Urinary bladder (tissue), 3 donors: ENCODE measurements around the gene ELOVL2.

DNA sequence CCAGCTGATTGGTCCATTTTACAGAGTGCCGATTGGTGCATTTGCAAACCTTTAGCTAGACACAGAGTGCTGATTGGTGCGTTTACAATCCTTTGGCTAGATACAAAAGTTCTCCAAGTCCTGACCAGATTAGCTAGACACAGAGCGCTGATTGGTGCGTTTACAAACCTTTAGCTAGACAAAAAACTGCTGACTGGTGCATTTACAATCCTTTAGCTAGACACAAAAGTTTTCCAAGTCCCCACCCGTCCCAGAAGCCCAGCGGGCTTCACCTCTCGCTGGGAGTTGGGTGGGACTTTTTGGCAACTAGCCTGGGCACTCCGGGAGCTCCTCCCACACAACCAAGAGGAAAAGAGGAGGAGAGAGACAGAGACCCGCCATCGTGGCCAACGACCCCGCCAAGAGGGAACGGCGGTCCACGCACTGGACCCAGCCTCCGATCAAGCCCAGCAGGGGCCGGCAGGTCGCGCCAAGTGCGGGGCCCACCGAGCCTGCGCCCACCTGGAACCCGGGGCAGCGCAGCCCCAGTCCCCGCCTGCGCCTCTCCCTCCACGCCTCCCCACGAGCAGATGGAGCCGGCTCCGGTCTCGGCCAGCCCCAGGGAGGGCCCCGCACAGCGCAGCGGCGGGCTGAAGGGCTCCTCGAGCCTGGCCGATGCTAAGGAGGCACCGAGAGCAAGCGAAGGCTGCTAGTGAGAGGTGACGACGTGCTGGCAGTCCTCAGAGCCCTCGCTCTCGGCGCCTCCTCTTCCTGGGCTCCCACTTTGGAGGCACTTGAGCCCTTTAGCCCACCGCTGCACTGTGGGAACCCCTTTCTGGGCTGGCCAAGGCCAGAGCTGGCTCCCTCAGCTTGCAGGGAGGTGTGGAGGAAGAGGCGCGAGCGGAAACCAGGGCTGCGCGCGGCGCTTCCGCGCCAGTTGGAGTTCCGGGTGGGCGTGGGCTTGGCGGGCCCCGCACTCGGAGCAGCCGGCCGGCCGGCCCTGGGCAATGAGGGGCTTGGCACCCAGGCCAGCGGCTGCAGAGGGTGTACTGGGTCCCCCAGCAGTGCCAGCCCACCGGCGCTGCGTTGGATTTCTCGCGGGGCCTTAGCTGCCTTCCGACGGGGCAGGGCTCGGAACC is 2.8 kb upstream of the TMEM14C start:
- PRO-cap = unidirectional peak, plus-strand start at position 344 of the sequence
- RAMPAGE, long total RNA = no peak

DNA sequence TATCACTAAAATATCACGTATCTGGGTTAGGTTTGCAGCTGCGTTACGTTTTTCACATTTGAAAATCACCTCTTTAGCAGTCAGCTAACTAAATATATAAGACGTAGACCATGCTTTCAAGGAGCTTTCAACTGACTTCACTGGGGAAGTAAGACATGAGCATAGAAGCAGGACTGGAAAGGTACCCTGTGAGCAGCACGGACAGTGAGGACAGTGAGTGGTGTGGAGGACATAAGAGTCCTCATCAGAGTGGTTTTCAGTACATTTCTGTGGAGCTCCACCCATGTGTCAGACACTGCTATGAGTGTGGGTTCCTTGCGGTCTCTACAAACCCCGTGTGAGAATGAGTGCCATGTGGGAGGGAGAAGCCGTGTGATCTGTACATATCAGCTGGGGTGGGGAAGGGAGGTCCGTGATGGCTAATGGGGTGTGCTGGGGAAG is 4.1 kb downstream of the TMEM14B start:
- PRO-cap = no peak
- RAMPAGE, long total RNA = no peak

DNA sequence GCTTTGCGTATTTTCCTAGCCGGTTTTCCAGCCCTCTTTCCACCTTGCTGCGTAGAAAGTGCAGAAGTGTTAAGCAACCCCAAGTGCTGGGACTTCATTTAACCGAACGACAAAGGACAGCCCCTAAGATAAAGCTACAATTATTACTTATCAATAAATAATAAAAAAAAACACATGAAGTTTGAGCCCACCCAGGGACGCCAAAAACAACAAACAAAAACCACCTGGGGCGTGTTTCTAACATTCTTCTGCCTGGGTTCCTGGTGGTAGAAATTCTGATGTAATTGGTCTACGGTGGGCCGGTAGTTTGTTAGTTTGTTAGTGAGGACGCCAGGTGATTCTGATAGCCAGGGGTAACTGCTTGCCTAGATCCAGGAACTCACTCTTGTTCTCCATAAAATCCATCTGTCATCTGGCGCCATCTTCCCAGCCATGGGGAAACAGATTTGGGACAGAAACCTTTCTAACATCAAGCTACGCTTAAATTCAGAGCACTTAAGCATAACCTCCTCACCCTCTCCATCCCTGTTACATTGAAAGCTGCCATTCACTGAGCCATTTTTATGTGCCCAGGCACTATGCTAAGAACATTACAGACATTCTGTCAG is 671 bp downstream of the SYCP2L start:
- PRO-cap = no peak
- RAMPAGE, long total RNA = no peak

DNA sequence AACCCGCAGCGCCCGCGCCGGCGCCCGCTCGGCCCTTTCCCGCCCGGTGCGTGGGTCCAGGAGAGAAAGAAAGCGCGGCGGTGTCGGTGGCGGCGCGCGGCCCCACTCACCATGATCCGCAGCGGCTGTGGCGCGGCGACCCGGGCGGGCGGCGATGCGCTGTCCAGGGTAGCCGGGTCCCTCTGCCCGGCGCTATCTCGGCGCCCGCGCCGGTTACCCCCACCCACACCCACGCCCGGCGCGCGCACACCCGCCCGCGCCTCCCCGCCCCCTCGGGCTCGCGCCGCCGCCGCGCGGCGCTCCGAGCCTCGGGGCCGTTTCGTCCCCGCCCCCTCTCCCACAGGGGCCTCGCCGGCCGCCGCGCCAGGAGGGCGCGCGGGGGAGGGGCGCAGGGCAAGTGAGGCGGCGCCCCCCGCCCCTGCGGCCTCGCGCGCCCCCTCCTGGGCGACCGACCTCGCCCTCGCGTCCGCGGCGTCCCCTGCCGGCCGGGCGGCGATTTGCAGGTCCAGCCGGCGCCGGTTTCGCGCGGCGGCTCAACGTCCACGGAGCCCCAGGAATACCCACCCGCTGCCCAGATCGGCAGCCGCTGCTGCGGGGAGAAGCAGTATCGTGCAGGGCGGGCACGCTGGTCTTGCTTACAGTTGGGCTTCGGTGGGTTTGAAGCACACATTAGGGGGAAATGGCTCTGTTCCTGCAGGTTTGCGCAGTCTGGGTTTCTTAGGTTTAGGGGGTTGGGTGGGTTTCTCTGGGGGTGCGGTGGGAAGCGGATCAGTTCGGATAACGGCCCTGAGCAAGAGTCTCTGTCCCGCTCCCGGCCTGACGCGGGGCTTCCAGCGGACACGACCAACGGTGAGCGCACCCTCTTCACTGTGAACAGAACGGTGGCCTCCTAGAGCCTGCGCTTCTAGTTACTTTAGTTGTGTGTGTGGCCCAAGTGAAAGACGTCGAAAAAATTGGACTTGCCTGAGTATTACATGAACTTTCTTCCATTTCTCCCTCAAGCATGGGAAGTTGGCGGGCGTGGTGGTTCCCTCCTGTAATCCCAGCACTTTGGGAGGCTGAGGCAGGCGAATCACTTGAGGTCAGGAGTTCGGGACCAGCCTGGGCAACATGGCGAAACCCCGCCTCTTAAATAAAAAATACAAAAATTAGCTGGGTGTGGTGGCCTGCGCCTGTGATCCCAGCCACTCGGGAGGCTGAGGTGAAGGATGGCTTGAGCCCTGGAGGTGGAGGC is at the start of gene ELOVL2:
Gene ELOVL2 (minus strand): TSS at position 188 of the 1,234 bp plus-strand sequence.
- PRO-cap = no peak
- RAMPAGE, long total RNA = no peak

DNA sequence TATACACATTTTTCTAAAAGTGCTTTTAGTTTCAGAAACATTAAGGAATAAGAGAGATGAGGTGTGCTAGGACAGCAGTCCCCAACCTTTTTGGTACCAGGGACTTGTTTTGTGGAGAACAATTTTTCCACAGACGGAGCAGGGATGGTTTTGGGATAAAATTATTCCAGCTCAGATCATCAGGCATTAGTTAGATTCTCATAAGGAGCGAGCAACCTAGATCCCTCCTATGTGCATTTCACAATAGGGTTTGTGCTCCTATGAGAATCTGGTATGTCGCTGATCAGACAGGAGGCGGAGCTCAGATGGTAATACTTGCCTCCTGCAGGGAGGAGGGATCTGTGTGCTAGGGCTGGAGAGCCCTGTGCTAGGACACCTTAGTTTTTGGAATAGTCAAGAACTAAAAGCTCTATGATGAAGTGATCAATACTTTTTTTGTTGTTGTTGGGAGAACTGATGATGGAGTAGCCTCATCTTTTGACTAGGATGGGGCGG is 2.5 kb downstream of the SMIM13 start:
- PRO-cap = no peak
- RAMPAGE, long total RNA = no peak

- PRO-cap = no peak
- RAMPAGE, long total RNA = no peak
Observed at GRCh38 chr6:11214204-11215370, 17.9 kb downstream of the NEDD9 start.

DNA sequence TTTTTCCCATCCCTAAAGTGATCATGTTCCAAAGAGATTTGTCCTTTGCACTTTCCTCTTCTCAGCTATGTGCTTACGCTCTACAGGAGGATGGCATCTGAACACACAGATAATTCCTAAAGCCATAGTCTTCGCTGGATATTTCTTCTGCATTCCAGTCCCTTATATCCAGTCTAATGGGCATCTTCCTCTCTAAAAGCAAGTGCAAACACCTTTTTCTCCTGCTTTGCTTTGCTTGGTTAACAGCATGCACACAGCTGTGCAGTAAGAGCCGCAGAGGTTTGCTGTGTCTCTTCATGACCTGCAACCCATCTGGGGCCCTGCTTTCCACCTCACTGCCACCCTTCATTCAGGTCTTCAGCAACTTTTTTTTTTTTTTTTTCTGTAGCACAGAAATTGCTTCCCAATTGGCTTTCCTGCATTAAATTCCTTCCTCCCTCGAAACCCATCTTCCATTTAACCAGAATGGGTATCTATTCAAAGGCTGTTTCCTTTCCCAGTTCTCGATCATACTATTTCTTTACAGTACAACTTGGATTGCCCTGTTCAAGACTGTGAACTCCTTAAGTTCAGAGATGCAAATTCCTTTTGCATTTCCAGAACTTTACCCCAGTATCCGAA is 14.4 kb downstream of the NEDD9 start:
- PRO-cap = no peak
- RAMPAGE, long total RNA = no peak

DNA sequence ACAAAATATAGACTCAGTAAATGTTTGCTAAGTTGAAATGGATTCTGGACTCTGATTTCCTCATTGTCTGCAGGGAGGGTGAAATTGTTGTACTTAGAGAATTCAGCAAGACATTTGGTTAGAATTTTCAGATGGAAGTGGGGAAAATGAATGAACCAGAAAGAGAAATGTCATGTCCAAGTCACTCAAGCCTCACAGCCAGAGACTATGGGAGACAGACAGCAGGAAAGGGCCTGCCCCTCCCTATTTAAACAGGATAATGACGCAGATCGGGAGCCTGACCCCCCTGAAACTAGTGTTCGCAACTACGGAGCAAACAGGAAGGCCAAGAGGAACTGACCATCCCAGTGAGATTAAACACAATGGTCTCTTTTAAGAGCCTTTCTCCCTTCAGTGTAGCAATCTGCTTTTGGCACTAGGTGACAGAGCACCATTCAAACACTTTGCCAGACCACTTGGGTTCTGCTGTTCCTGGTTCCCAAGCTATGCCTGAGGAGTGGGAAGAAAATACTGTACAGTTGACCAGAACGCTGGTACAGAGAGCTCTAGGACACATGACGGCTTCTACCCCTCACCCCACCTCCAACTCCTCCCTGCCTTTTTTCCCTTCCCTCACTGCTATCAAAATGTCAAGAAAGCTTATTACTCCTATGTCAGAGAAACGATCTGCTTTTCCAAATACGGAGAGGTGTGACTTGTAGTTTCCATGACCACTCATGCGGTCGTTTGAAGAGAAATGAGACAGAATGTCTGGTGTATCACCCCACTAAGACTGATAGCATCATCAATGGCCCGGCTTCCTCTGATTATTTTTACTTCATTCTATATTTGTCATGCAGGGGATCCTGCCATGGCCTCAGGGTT is 13.6 kb downstream of the NEDD9 start:
- PRO-cap = bidirectional peak, plus-strand start at position 319 of the sequence, minus-strand start at position 195 of the sequence
- RAMPAGE, long total RNA = no peak

DNA sequence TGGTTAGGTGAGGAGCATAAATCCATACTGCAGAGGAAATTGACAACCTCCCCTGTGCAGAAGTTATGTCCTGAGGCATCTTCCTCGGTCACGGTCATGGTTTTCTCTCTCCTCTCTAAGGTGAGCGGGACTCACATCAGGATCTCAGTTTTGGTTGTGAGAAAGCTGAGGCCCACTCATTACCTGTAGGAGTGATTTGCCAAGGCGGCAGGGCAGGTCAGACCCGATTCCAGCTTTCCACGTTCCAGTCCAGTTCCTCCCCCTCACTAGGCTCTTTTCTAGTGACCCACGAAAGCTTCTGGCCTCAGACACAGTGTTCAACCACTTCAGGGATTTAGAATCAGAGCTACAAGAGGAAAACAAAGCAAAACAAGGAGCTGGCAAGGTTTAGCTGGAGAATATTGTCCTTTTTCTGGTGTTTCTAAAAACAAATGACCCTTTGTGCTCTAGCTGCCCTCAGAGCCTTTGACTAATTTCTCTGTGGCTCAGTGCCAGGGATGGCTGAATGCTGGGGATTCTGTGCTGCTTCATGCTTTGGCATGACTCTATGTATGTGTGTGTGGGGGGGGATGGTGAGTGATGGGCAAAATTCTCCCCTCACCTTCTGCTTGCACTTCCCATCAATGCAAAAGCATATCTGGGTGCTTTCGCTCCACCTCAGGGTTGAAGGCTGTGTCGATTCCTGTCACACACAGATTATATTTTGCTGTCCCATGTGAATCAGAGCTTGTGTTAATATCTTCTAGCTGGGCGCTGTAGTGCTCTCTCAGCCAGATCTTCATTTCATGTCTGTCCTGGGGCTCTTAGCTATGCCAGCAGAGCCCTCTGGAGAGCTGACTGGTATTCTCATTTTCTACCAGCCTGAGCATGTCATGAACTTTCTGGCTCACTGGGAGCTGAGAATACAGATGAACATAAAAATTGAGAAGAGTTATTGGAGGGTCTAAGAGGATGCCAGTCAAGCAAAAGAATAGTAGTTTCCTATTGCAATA is 19.2 kb upstream of the NEDD9 start:
- PRO-cap = unidirectional peak, minus-strand start at position 280 of the sequence
- RAMPAGE, long total RNA = no peak

GRCh38 chr6:11273455-11273879 is 41.0 kb upstream of the NEDD9 start:
- PRO-cap = no peak
- RAMPAGE, long total RNA = no peak

- PRO-cap = no peak
- RAMPAGE, long total RNA = no peak
Observed at GRCh38 chr6:11282647-11283202, 50.3 kb upstream of the NEDD9 start.

- PRO-cap = no peak
- RAMPAGE, long total RNA = no peak
Observed at GRCh38 chr6:11283524-11284169, 51.2 kb upstream of the NEDD9 start.

- PRO-cap = unidirectional peak, minus-strand start at chr6:11382314
- RAMPAGE, long total RNA = start-site peak on the minus strand at chr6:11382242-11382358, 54 and 90 reads in 2 replicates
Observed at GRCh38 chr6:11382098-11382880, 149.8 kb upstream of the NEDD9 start.

DNA sequence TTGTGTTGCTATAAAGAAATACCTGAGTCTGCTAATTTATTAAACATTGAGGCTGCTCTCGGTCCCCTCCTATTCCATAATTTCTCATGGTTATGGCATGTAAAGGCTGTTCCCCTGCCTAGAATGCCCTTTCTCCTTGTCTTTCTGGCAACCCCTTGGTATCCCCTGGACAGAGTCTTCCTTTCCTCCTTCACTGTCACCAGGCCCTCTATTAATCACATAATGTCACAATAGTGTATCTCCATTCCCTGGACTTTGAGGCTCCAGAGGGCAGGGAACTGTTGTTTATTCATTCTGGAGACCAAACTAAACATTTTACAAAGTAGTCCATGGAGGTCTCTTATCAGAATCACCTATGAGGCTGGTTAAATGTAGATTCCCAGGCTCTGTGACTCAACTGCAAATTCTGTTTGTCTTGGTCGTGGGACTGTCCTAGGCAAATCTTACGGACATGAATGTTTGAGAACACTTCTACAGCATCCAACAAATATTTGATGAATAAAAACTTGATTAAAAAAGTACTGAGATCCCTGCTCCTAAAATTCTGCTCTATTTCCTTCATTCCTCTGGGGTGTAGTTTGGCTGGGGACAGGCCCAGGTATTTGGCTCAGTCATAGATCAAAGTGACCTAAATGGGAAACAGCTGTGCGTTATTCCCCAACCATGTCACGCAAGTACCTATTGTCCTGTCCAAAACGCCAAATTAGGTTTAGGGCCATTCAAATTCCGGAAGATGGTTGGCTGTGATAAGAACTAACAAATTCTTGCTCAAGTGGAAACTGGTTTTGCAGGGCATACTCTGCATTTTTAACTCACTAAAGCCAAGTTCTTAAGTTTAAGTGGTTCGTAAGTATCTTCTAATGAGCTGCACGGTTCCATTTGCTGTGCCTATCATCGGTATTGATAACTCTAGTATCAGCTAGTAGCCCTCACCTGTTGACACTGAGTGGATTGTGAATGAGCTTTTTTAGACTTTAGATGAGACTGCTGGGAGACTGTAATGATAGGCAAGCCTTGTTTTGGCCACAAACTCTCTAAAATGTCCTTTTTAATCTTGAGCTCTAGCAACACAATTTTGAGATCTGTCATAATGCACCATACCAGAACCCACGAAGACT is 147.7 kb upstream of the TMEM170B start:
- PRO-cap = bidirectional peak, plus-strand start at position 775 of the sequence, minus-strand start at position 546 of the sequence
- RAMPAGE, long total RNA = no peak

GRCh38 chr6:11473031-11473795 is 64.3 kb upstream of the TMEM170B start:
- PRO-cap = no peak
- RAMPAGE, long total RNA = no peak

DNA sequence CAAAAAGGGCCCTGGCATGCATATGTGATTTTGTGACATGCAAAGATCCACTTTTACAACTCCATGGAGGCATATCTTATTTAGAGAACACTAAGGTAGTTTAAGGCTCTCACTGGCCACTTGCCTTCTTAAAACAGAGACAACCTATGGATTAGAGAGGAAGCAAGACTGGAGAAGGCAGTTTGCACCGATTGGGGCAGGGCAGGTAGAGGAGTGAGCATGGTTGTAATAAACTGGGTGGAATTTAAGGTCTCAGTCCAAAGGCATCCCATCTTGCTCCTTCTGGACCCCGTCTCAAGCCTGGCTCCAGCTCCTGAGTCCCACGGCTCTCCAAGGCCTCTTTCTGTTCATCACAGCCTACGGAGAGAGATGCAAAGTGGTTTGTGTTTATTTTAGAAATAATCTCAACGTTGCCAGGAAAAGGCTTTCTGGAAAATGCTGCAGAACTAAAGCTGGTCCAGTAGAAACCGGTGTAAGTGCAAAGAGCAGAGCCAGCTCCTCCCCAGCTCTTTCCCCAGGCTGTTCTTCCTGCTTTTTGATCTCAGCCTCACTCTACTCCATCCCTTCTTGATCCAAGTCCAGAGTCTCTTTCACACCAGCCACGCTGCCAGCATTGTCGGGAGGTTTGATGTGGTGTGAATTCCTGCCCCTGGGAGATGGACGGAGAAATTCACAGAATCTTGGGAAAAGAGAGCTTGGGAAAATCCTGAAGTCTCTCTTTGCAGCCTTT is 69.7 kb downstream of the TMEM170B start:
- PRO-cap = no peak
- RAMPAGE, long total RNA = no peak

DNA sequence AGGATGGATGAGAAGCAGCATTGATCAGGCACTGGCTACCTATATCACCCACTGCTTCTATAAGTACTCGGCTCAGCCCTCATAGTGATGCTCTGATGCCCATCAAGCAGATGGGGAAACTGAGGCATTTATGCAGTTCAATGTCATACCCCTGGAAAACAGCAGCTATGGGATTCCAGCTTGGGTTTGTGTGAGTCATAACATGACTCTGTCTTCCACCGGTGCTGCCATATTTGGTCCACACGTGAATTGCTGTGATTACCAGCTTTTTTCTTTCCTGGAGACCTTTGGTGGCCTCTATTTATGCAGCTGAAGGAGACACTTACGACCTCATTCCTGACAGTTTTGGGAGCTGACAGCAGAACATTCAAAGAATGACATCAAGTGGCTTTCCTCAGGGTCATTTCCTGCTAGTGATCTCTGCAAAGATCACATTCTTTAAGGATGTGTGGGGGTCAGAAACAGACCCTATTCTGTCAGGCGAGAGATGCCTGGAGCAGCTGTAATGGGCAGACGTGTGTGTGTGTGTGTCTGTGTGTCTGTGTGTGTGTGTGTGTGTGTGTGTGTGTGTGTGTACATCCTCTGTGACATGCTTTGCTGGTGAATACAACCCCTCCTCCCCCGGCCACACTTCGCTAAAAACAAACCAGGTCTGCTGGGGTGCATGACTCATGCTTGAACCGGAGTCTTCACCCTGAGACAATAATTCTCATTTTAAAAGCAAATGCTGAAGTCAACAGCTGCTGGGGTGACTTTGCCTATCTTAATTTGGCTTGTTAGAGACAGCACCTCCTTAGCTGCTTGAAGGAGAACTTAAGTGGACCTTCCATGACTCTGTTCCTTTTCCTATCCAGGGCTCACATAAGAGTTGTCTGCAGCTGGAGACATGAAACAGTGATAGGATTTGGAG is 115.6 kb downstream of the TMEM170B start:
- PRO-cap = no peak
- RAMPAGE, long total RNA = no peak

DNA sequence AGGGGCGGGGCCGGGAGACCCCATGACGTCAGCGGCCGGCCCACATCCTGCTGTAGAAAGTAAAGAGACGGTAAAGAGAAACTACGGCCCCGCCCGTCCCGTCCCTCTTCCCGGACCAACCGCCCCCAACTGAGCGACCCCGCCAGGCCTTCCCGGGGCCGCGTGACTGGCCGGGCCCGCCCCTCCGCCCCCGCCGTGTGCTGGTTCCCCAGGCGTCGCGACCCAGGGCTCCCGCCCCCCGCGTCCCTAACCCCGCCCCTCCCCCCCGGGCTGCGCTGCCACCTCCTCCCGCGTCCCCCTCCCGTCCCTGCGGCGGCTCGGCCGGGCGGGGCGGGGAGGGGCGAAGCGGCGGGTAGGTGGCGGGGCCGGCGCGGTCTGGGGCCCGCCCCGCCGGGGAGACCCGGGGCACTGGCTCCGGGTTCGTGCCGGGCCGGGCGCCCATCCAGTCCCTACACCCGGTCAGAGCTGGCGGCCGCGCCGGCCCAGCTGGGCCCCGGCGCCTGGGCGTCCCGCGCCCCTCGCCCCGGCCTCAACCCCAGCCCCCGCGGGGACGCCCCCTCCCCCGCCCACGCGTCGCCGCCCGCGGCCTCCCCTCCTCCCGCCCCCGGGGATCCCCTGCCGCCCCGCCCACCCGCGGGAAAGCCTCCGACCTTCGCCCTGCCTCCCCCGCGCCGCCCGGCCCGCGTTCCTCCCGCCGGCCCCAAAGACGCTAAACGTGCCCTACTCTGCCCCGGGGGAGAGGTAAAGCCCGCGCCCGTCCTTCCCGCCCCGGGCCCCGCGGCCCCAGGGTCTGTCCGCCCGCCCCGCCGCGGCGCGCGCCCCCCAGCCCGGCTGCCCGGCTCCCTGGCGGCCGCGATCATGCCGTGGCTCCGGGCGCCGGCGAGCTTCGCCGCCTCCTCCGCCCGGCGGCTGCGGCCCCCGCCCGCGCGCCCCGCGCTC is 529 bp upstream of the HIVEP1 start:
- PRO-cap = bidirectional peak, plus-strand start at position 73 of the sequence, minus-strand start outside the sequence; bidirectional peak, plus-strand start at position 445 of the sequence, minus-strand start at position 127 of the sequence; unidirectional peak, plus-strand start at position 639 of the sequence; unidirectional peak, plus-strand start at position 685 of the sequence; bidirectional peak, plus-strand start outside the sequence, minus-strand start at position 860 of the sequence
- RAMPAGE, long total RNA = no peak

GRCh38 chr6:12025993-12026907 is 14.1 kb downstream of the HIVEP1 start:
- PRO-cap = no peak
- RAMPAGE, long total RNA = no peak

- PRO-cap = no peak
- RAMPAGE, long total RNA = no peak
Observed at GRCh38 chr6:12060665-12061192, 48.6 kb downstream of the HIVEP1 start.